Lung (tissue), 4 donors: ENCODE results near the gene PEX10.

GRCh38 chr1:2248942-2249660 lies 21.0 kb downstream of the SKI start:
- PRO-cap = no peak
- RAMPAGE, long total RNA = no peak
- RRBS = no CpG with 5 or more reads among the region's 24 CpGs

- PRO-cap = no peak
- RAMPAGE, long total RNA = no peak
- RRBS = 100% methylated on average over 1 of the region's 18 CpGs
Measured at GRCh38 chr1:2307568-2308028, 79.5 kb downstream of the SKI start.

DNA sequence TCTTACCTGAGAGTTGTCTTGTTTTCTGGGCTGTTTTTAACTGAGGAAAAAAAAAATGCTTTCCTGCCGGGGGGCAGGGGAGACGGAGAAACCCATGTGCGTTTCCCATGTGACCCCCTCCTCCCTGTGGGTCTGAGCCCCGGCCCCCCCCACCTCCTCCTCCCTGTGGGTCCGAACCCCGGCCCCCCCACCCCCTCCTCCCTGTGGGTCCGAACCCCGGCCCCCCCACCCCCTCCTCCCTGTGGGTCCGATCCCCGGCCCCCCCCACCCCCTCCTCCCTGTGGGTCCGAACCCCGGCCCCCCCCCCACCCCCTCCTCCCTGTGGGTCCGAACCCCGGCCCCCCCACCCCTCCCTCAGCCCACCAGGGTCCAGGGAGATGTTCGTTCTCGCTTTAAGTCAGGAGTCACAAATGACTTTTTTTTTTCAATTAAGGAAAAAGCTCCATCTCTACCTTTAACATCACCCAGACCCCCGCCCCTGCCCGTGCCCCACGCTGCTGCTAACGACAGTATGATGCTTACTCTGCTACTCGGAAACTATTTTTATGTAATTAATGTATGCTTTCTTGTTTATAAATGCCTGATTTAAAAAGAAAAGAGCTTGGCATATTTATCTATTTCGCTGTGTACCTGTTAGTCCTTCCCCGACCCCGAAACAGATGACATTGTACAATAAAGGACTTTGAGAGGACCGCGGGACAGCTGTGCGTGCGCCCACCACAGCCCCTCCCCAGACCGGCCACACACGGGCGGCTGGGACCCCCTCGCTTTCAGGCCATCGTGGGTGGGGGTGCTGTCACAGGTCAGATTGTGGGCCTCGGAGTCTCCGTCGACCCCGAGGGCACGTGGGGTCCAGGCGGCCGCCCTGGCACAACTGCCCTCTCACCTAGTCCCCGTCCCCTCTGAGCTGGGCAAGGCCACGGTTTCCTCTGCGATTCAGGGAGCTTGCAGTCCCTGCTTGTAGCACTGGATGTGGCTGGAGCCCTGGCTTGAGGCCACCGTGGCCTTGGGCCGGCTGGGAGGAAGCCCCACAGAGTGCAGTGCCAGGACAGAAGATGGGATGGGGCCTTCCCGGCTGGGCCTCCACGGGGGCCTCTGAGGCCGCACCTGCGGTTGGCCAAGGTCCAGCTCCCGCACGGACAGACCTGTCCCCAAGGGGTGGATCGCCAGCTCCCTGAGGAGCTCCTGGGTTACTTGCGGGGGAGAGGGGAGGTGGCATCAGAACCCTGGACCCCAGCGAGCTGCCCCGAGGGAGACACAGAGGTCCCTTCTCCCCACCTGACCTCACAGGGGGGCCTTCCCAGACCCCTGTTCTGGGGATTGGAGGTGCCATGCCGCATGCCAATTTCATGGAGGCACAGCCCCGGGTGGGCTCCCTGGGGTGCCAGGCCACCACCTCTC lies 81.3 kb downstream of the MORN1 start:
- PRO-cap = no peak
- RAMPAGE, long total RNA = no peak
- RRBS = 46% methylated on average over 6 of the region's 57 CpGs

GRCh38 chr1:2322913-2323417 lies 68.4 kb downstream of the MORN1 start:
- PRO-cap = no peak
- RAMPAGE, long total RNA = no peak
- RRBS = 67% methylated on average over 4 of the region's 32 CpGs

GRCh38 chr1:2389943-2390653 lies 1.3 kb downstream of the MORN1 start:
- PRO-cap = no peak
- RAMPAGE, long total RNA = no peak
- RRBS = no CpG with 5 or more reads among the region's 12 CpGs

- PRO-cap = bidirectional peak, plus-strand start at chr1:2412785, minus-strand start at chr1:2412543
- RAMPAGE, long total RNA = no peak
- RRBS = under 1% methylated on average over 31 of the region's 75 CpGs
Measured at GRCh38 chr1:2411777-2412635, at the start of gene PEX10. TSS of gene PEX10 (minus strand) at chr1:2412564.

DNA sequence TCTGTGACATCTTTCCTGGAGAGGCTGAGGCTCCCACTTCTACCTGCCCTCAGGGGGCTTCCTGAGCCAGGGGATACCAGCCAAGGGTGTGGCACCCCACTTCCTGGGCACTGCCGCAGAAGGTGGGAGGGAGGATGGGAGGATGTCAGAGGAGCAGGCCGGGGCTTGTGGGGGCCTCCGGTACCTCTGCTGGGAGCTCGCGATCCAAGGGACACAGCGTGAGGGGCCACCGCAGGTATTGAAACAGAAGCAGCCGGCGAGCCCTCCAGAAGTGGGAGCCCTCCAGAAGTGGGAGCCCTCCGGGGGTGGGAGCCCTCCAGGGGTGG lies 15.1 kb upstream of the PEX10 start:
- PRO-cap = no peak
- RAMPAGE, long total RNA = no peak
- RRBS = 82% methylated on average over 7 of the region's 10 CpGs

DNA sequence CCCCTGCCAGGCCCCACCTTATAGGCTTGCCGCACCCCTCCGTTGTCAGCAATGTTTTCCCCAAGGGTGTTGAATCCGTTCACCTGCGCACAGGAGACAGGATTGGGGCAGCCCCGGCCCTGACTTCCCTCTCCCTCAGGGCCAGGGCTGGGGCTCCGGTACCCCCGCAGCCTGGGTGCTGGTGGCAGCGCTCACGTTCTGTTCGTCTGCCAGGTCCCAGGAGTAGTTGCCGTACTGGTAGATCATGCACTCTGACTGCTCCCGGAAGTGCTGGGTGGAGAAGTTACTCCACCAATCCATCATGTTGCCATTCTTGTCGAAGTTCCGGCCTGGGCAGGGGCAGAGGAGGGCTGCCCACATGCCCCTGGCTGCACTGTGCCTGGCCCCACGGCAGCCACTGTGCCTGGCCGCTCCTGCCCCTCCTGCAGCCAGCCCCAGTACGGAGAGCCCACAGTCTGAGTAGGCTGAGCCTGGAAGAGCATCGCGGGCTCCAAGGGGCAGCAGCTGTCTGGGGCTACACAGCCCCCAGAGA lies 6.1 kb downstream of the PRXL2B start:
- PRO-cap = no peak
- RAMPAGE, long total RNA = no peak
- RRBS = 16% methylated on average over 7 of the region's 19 CpGs

GRCh38 chr1:3063538-3064277 lies 5.3 kb upstream of the PRDM16 start:
- PRO-cap = no peak
- RAMPAGE, long total RNA = no peak
- RRBS = 24% methylated on average over 15 of the region's 82 CpGs

- PRO-cap = bidirectional peak, plus-strand start at chr1:3069814, minus-strand start at chr1:3069729
- RAMPAGE, long total RNA = no peak
- RRBS = 2% methylated on average over 21 of the region's 84 CpGs
Measured at GRCh38 chr1:3069321-3069950, 433 bp downstream of the PRDM16 start.

GRCh38 chr1:3070795-3071265 lies 1.8 kb downstream of the PRDM16 start:
- PRO-cap = no peak
- RAMPAGE, long total RNA = no peak
- RRBS = 12% methylated on average over 29 of the region's 60 CpGs

- PRO-cap = no peak
- RAMPAGE, long total RNA = no peak
- RRBS = 93% methylated on average over 10 of the region's 27 CpGs
Measured at GRCh38 chr1:3156784-3157479, 87.9 kb downstream of the PRDM16 start.

DNA sequence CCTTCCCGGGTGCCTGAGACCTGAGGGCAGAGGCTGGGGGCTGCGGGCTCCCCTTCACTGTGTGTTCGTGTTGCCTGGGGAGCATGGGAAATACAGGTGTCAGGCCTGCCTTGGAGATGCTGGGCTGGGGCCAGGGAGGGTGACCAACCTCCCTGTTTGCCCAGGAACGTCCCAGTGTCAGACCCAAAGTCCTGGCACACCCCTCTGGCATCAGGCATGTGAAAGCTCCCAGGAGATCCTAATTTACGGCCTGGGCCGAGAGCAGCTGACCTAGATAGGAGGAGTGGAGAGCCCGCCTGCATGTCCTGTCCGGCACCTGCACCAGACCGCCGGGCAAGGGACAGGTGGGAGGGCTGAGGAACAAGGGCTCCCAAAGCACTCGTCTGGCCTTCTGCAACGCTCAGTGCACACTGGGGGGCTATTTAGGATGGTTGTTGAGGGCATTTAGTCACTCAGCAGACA lies 124.8 kb downstream of the PRDM16 start:
- PRO-cap = no peak
- RAMPAGE, long total RNA = no peak
- RRBS = no CpG with 5 or more reads among the region's 12 CpGs

GRCh38 chr1:3465105-3465897 lies 10.8 kb downstream of the ARHGEF16 start:
- PRO-cap = no peak
- RAMPAGE, long total RNA = no peak
- RRBS = no CpG with 5 or more reads among the region's 27 CpGs

DNA sequence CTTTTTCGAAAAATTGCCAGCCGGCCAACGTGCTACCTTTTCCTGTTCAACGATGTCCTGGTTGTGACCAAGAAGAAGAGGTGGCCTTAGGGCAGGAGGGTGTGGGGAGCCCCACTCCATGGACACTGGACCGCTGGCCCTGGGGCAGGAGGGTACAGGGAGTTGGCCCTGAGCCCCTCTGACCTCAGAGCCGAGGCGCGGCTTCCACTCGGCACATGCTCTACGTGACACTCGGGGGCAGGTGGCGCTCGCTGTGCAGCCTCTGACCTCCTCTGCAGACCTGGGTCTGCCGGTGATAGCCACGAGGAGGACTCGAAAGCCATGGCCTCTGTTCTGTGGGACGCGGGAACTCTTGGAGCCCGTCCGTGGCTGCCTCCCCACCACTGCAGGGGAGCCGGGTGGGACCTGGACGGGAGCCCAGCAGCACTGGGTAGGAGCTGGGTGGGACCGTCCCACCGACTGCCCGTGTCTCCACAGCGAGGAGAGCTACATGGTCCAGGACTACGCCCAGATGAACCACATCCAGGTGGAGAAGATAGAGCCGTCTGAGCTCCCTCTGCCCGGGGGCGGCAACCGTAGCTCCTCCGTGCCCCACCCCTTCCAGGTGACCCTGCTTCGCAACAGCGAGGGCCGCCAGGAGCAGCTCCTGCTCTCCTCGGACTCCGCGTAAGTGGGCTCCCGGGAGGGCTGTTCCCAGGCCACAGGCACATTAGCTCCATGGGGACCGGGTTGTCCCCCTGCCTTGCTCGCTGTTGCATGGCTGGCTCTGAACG lies 23.7 kb downstream of the ARHGEF16 start:
- PRO-cap = no peak
- RAMPAGE, long total RNA = no peak
- RRBS = 79% methylated on average over 14 of the region's 42 CpGs

DNA sequence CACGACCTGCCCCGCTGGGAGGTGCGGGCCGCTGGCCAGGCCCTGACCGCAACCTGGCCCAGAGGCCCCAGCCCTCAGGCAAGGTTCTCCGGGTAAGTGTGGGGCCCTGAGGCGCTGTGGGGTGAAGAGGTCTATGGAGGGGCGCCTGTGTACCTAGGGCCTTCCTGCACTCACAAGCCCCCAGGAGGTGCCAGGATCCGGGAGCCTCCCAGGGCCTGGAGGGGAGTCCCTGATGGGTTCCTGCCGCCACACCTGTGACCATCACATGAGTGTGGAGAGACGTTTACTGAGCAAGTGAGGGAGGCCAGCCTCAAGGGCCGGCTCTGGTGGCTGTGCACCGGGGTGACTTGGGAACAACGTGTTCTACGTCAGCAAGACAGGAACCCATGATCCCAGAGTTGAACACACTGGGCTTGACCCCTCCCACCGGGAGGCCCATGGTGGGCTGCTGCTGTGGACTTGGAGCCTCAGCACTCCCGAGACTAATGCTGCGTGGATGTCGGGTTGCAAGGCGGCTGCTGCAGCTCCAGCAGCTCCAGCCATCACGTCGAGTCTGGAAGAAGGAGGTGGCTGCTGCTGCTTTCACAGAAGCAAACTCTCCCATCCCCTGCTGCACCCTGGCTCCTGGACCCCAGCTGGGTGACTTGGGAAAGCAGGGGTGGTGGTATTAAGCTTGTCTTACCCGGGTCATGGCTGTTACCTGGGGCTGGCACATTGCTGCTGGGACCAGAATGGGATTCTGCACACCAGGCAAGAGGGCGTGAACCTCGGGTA lies 728 bp downstream of the SMIM1 start:
- PRO-cap = no peak
- RAMPAGE, long total RNA = no peak
- RRBS = 35% methylated on average over 10 of the region's 25 CpGs

DNA sequence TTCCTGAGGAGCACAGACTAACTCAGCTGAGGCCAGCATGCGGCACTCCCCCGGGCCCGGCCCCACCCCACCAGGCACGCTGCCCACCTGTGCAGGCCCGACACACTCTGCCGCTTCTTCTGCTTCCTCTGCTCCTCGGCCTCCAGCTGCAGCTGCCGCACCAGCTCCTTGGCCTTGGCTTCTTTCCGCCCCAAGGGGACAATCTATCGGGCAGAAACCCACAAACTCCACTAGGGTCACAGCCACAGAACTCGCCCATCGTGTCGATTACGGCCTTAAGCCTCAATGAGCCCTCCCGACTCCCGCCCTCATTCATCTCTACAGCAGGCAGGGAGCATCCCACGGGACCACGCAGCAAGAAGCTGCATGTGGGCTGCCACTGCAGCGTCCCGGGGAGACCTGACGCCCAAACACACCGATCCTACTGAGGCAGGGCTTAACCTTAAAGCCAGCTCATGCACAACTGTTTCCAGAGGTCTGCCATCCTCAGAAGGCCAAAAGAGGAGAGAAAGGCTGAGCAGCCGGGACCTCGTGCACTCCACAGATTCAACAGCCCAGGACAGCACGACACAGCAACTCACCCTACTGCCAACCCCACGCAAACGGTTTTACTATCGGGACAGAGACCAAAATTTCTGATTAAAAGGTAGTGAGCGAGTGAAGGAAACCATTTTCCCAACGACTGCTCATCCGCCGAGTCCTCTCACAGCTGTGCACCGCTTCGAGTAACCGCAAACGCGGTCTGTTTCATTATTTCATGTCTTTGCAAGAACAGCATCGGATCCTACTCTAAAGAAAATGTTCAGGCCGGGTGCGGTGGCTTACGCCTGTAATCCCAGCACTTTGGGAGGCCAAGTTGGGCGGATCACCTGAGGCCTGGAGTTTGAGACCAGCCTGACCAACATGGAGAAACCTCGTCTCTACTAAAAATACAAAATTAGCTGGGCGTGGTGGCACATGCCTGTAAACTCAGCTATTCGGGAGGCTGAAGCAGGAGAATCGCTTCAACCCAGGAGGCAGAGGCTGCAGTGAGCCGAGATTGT lies 11.7 kb downstream of the SMIM1 start:
- PRO-cap = no peak
- RAMPAGE, long total RNA = no peak
- RRBS = 100% methylated on average over 1 of the region's 47 CpGs

- PRO-cap = no peak
- RAMPAGE, long total RNA = no peak
- RRBS = no CpG with 5 or more reads among the region's 14 CpGs
Measured at GRCh38 chr1:3811210-3811815, 15.0 kb upstream of the LRRC47 start.

DNA sequence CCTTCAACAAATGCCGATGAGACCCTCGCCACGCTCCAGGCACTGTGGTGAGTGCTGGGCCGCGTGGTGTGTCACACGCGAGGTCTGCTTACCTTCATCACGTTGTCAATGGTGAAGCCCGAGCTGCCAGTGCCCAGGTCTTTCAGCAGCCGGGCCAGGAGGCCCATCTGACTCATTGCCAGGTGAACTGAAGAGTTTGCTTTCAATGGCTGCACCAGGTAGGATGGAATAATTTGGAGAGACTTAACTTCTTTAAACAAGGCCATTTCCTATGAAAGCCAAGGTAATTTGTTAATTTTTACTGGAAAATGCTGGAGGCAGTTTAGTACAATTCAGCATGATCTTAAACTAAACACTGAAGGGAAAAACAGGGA lies 26.1 kb downstream of the CEP104 start:
- PRO-cap = no peak
- RAMPAGE, long total RNA = no peak
- RRBS = no CpG with 5 or more reads among the region's 10 CpGs

GRCh38 chr1:3903190-3903595 lies 3.1 kb upstream of the C1orf174 start:
- PRO-cap = no peak
- RAMPAGE, long total RNA = no peak
- RRBS = no CpG with 5 or more reads among the region's 6 CpGs